Placental epithelial cell (primary cell): ENCODE data around the genes POU2AF2, HOATZ and SIK2.

DNA sequence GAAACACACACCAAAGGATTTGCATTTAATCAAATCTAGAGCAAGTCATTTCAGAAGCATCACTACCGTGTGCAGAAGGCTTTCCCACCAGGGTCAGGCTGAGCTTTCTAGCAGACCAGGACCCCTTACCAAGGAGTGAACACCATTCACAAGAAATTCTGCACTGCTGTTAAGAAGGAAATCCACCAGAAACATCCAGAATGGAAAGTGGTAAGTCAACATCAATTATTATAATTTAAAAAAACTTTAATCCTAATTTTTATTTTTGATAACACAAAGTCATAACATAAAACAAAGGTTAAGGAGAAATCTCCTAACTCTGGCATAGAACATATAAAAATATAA is at the start of gene POU2AF2:
Gene POU2AF2, plus strand, starts transcription at position 72 of the 345 bp plus-strand sequence.
- CAGE, long polyA plus RNA: no peak

DNA sequence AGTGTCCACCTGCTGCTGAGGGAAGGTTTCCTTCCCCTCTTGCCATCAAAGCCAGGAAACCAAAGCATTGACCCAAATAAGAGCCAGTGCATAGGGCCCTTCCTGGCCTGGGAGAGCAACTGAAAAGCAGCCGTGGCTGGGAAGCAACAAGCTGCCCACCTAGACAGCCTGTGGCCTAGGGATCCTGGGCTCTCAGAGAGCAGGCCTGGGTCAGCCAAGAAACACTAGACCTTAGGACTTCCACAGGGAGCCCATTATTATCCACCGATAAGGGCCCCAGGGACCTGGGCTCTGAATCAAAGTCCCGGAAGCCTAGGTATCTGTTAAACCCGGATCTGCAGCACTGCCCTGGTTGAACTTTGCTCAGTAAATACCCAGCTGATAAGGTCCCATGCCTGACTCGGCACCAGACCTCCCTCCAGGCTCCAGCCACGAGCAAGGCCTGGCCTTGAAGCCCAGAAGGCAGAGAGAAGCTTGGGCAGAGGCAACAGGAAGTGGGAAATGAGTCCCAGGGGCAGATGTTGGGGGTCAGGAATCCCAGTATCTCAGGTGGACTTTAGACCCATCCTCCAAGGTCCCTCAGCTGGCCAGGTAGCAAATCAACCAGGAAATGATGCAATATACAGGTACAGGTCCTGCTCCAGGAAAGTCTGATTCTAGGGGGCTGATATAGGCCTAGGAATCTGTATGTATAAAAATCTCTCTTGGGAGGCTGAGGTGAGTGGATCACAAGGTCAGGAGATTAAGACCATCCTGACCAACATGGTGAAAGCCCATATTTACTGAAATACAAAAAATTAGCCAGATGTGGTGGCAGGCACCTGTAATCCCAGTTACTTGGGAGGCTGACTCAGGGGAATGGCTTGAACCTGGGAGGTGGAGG is 18.8 kb downstream of the POU2AF1 start:
- CAGE, long polyA plus RNA: no peak

DNA sequence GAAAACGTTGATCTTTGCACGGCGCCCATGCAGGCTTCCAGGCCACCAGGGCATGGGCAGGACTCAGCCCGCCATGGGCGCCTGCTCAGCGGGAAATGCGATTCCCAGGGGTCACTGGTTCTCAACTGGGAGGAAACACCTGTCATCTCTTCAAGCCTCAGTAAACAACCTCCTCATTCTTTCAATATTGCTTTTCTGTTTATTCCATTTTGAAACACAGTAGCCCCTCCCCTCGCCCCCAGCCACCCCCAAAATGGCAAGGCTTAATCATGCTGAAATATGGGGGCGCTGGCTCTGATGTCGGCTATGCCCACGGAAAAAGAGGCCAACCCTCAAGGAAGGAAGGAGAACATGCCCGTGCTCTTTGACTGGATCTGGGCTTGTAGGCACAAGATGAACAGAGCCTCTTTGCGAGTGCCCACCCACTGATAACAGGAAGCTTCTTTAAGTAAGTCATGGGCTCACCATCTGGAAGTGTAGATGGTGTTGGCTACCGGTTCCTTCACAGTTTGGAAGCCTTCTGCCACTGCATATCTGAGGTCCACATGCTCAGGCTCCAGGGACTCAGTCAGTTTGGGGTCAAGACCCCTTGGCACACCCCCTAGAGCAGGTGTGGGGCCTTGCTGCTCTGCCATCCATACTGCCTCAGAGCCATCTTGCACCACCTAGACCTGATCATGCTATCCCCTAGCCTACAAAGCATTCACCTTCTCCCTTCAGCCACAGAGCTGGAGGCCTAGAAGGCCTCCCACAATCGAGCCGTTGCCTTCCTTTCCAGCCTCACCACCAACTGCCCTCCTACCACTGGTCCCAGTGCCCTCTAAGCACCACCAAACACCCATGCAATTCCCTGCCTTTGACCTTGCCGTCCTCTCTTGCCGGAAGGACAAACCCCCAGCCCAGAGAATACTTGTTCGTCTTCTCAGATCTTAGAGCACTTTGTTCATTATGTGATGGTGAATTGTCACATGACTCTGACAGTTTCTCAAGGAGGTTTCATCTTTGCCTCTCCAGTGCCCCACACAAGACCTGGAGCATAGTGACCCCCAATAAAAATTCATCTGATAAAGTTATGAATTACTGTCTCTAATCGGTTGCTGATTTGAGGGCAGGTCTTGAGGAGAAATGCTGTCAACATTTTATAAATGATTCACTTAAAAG is 913 bp upstream of the POU2AF1 start:
- CAGE, long polyA plus RNA: no peak

DNA sequence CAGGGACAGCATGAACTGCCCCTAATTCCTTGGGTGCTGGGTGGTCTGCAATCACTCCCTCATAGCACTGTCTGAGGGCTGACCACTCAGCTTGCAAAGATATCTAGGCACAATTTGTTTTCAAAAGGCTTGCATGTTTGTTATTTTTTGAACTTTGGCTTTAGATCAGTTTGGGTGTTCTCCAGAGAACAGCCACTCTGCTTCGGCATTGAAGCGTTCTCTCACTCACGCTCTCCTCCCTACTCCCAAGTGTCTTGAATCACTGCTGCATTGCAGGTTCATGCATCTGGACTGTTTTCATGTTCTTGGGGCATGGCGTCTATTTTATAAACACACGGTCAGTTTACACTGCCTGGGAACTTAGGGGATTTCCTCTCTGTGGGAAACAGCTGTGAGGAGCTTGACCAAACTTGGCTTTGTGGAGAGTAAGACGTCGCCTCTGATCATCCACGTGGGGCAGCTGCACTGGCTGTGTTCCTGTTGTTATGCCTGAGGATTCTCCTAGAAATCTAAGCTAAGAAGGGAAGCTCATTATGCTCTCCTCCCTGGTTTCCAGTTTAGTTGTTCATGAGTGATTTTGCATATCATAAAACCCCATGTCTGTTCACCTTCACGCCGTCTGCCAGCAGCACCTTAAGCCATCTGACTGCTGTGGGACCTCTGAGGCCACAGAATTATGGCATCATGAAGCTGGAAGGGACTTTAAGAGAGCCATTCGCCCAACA is 38.6 kb upstream of the POU2AF1 start:
- CAGE, long polyA plus RNA: no peak

DNA sequence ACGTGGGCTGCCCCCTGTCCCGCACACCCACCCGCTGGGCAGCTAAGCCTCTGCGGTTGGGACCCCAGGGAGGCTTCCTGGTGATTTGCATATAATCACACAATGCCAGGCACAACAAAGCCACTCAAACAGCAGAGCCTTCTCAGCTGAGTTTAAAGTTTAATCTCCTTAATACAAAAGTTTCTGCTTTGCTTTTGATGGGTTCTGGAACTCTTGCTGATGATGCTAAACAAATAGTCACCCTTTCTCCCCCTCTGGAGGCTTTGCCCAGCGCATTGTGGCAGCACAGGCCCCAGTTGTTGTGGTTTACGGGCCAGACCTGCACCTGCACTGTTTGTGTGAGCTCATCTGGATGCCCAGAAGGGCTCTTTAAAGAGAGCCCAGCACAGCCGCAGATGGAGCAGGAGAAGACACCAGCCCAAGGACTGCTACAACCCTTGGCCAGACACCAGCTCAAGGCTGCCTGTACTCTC is 60.0 kb upstream of the POU2AF1 start:
- CAGE, long polyA plus RNA: no peak

DNA sequence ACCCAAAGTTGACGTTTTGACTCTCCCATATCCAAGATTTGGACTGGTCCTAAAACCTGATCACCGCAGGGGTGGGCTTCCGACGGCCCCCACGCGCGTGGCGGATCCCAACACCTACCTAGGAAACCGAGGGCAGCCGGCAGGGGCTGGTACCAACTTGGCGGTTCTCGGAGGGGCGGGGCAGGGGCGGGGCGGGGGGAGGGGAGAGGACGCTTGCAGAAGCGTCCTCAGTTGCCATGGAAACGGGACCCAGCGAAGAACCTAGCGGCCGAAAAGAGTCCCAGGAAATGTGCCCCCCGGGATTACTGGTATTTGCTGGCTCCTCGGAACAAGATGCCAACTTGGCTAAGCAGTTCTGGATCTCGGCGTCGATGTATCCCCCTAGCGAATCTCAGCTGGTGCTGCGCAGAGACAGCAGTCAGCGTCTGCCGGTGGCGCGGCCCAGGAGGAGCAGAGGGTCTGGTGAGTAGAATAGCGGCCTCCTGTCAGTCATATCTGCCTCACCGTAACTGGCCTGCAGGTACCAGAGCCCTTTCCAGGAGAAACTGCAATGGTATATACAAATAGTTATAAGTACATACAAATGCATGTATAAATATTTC is at the start of gene HOATZ:
Gene HOATZ, plus strand, starts transcription at position 230 of the 602 bp plus-strand sequence.
- CAGE, long polyA plus RNA: no peak

DNA sequence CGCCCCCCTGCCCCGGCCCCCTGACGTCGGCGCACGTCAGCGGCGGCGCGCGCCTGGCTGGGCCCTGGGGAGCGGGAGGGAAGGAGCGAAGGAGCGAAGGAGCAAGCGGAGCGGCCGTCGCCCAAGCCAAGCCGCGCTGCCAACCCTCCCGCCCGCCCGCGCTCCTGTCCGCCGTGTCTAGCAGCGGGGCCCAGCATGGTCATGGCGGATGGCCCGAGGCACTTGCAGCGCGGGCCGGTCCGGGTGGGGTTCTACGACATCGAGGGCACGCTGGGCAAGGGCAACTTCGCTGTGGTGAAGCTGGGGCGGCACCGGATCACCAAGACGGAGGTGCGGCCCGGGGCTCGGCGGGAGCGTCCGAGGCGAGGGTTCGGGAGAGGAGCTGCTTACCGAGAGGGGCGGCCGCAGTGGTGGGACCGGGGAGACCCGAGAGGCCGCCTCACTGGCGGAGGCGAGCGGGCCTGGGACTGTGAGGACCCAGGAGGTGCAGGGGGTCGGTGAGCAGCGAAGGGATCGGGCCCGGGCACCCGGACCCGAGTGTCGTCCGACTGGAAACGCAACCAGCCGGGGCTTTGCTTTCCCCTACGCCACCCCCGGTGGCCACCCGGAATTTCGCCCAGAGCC is at the start of gene SIK2:
Gene SIK2, plus strand, starts transcription at position 81 of the 624 bp plus-strand sequence.
- CAGE, long polyA plus RNA: no peak

- CAGE, long polyA plus RNA: no peak
These were observed 21.4 kb downstream of the SIK2 start for GRCh38 chr11:111623653-111624120.

DNA sequence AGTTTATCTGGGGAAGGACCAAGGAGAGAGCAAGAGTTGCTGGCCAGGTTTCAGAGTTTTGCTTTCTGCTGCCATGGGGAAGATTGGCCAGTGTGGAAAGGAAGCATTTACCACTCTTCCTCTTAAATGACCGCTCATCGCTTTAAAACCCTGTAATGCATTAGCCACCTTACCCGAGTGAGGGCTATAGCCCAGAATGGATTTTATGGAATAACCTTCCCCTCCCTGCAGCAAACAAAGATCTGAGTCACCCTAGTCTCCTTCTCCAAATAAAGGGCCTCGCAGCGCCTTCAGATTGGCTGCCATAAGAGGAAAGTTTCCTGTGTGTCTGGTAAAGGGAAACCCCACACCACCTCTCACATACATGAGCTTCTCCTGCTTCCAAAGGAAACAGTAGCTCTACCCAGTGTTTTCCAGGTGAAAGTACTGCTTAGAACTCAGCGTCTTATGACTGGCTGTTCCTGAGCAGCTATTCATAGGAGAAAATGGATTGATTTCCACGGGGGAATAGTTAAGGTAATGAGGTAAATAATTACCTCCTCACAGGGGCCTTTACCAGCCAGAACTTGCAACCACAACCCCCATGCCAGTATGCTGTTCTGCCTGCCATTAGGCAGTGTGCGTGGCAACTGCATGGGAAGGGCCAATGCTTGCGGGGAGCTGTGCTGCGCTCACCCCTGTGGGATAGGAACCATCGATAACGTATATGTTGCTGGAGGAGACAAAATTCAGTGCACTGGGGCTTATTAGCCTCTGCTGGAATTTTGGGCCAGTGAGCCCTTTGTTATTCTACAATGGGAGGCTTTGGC is 47.6 kb downstream of the PPP2R1B start:
- CAGE, long polyA plus RNA: no peak

DNA sequence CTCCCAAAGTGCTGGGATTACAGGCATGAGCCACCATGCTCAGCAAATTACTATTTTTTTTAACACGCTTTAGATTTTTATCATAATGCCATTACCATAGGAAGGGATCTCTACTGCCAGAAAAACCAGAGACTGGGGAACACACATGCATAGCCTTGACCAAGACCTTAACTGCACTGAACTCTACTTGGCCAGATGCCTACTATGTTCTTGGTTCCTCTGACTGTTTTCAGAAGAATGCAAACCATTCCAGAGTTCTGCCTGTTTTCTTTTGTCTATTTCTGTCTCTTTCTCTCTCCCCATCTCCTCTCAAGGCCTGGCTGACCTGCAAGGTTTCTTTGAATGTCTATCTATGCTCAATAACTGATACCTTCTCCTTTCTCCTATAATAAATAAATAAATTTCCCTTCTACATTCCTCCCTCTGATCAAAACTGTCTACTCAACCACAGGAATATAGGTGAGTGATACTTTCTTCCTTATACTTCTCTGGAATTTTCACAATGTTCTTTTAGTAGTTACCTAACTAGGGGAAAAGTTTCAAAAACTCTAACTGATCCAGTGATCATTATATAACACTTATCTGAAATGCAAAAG is 20.8 kb downstream of the PPP2R1B start:
- CAGE, long polyA plus RNA: no peak

GRCh38 chr11:111924378-111924724 is 5.6 kb downstream of the C11orf52 start:
- CAGE, long polyA plus RNA: no peak

DNA sequence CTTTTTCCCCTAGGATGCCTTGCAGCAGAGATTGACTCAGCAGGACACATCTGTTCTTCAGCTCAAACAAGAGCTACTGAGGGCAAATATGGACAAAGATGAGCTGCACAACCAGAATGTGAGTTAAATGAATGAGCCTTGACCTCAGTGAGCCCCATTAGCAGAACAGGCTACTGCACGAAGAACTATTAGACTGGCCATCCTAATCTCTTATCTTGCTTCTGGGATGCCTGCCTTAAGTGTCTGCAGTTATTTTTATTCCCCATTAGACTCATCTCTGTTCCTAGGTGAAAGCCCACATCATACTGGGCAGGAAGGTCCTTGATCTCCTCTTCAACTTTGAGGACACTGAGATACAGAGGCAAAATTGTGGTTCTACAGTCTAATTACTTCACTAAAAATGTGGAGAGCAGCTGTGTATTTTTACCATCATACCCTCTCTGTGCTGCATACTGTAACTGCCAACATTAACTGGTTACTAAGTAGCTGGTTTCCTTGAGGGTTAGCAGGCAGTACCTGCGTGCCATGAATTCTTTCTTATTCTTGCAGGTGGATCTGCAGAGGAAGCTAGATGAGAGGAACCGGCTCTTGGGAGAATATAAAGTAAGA is 32.7 kb upstream of the DLAT start:
- CAGE, long polyA plus RNA: no peak

GRCh38 chr11:112076534-112077145 is 2.5 kb downstream of the NKAPD1 start:
- CAGE, long polyA plus RNA: no peak

- CAGE, long polyA plus RNA: no peak
These were observed 4.9 kb downstream of the TIMM8B start for GRCh38 chr11:112081491-112082138.

- CAGE, long polyA plus RNA: no peak
These were observed 4.6 kb upstream of the PTS start for GRCh38 chr11:112221482-112222078.

DNA sequence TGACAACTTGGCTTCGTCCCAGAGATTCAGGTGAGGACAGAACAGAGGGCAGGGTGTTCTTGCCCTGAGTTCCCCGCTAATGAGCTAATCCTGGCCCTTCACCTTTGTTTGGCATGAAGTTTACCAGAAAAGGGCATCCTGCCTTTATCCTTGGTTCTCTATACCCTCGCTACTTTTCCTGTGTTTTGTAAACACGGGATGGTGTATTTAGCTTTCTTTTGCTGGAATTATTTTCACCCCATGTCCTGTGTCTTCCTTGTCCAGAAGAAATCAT is 10.4 kb upstream of the PLET1 start:
- CAGE, long polyA plus RNA: no peak

- CAGE, long polyA plus RNA: no peak
These were observed 303.7 kb upstream of the PLET1 start for GRCh38 chr11:112564103-112564946.

- CAGE, long polyA plus RNA: no peak
These were observed 302.6 kb upstream of the NCAM1 start for GRCh38 chr11:112658441-112659118.

DNA sequence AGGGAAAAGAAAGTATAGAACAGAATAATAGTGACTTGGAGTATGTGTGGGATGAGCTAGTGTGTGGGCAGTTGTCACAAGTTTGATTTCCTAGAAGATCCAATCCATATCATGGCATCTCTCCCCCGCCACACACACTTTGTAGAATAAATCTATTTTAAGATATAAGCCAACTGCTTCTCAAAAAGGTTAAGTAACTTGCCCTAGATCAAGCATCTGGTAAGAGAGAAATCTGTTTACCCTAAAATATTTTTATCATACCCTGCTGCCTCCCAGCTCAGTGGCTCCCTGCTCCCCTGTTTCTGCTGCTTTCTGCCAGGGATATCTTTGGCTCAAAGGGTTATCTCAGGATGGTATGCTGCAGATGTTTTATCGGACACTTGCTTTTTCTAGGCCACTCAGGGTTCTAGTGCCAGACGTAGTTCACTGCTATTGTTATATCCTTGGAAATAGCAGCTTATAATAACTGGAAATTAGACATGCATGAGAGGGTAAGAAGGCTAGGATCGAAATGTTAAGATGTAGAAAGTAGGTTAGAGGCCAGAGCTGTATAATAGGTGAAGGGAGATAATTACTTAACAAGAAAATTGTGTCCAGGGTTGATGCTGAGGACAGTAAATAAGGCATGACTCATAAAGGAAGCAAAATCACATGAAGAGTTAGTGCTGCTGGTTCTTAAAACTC is 129.9 kb downstream of the NCAM1 start:
- CAGE, long polyA plus RNA: no peak

DNA sequence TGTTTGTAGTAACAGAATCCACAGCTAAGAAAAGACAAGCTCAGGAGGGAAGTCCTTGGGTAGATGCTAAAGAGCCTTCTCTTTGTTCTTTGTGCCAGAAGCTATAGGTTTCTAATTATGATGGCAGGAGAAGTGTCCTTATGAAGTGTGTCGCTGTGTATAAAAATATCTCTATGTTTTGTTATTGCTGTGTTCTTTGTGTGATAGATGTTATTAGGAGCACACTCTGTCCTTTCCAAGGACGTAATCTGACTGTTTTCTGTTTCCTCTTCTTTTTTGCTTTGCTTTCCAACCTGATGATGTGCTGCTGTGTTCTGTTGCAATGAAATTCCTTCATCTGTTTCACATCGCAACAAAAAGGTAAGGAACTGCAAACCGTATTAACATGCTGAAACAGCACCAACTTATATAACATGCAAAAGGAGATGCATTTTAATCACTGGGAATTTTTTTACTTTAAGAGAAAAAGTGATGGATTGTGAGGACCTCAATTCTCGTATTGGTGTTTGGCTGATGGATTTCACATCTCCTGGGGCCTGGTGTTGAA is 171.9 kb downstream of the NCAM1 start:
- CAGE, long polyA plus RNA: no peak